Subcutaneous preadipocyte (primary cell): ENCODE results near the genes CORO2A and GALNT12.

DNA sequence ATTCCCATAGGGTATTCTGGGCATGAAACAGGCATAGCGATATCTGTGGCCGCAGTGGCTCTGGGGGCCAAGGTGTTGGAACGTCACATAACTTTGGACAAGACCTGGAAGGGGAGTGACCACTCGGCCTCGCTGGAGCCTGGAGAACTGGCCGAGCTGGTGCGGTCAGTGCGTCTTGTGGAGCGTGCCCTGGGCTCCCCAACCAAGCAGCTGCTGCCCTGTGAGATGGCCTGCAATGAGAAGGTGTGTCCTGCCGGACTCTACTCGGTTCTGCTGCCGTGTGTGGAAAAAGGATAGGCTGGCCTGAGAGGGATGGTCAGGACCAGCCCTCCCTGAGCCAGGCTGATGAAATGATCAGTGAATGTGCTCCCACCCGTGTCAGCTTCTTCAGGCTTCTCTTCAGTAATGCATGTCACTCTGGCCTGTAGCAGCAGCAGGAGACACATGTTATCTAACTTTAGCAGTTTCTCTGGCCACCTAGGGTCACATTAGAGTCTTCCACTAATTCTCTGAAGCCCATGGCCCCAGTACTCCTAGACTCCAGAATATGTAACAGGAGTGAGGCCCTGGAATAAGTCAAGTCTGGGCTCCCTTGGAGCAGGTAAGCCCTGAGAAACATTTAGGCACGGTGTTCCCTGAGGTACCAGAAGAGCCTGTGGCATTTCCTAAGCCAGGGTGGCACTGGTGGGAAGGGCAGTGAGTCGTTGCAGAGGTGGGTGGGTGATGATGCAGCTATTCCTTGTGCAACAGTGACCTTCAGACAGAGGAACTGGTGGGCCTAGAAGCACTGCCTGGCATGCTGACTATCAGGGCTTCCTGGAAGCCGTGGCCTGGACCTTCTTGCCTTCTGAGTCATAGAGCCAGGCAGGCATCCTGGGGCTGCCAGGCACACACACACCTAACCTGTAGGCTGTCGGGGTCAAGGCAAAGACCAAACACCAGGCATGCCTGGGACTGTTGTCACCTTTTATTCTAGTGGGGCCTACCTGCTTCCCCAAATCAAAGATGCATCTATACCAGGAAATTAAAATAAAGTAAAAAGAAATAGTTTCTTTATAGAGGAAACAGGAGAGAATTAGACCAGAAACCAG is 24.7 kb downstream of the NANS start:
- CAGE, long polyA plus RNA = no peak

DNA sequence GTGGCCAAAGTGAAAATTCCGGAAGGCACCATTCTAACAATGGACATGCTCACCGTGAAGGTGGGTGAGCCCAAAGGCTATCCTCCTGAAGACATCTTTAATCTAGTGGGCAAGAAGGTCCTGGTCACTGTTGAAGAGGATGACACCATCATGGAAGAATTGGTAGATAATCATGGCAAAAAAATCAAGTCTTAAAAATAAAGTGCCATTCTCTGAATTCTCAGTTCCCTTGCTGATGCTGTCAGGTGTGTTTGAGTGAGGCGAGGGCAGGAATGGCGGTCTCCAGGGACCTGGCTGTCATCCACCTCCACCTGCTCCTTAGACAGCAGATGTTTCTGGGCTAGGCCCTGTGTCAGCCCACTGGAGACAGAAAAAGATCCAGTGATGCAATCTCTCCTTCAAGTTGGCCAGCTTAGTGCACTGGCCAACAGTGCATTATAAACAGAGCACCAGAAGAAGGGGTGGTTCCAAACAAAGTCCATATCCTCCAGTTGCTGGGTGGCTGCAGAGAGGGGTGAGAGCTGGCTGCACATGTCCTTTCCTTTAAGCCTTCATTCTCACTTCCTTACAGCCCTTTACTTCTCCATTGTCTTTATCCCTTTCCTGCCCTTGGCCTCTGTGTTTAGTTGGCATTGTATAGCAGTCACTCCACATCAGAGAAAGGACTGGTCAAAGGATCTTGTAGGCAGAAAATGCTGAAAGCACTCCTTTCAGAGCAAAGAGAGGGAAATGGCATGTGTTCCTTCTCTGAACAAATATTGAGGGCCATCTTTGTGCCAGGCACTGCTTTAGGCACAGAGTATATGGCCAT is 26.5 kb downstream of the NANS start:
- CAGE, long polyA plus RNA = no peak

DNA sequence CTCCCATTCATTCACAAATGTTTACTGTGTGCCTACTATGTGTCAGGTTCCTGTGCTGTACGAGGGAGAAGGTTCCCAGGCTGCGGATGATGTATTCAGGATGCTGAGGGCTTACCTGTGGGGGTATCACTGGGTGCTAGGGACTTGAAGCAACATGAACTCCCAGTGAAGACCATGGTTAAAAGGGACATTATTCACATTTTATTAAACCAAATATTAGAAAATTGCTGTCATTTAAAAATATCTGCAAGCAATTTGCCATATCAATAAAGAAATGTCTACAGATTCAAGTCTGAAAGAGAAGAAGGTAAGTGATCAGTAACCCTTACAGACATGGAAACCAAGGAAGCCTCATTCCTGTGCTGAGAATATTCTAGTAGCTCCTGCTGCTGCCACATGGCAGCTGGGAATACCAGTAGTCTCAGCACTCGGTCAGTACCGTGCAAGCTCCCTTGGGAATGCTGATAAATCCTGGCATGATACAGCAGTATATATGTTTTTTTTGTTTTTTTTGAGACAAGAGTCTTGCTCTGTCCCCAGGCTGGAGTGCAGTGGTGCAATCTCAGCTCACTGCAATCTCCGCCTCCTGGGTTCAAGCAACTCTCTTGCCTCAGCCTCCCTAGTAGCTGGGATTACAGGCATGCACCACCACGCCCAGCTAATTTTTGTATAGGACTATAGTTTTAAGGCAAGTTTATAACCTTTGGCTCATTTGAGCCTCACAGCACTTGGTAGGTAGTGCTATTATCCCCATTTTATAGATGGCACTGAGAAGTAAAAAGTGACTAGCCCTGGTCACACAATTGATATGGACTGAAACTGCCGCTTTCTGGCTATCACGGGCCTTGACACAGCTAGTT is 27.9 kb downstream of the NANS start:
- CAGE, long polyA plus RNA = no peak

DNA sequence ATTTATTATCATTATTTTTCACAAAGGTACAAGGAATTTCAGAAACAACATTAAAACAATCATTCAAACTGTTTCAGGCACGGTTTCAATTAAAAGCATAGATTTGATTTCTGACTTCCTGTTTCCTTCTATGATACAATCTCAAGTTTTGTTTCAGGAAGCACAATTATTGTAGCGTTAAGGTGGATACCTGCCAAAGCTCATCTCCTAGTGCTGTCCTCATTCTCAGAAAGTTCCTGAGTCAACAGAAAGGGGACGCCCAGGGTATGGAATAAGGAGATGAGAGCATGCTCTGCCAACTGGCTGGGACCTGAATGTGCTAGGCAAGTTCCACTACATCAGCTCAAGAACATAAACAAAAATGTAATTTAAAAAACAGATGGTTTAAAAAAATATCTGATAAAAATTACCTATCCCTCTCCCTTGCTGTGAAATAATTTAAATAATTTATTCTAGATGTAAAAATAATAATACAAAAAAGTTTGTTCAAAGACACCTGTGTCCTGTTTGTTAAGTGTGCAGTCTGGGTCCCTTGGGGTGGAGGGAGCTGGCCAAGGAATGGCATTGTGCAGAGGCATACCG is 2.1 kb upstream of the TRIM14 start:
- CAGE, long polyA plus RNA = no peak

DNA sequence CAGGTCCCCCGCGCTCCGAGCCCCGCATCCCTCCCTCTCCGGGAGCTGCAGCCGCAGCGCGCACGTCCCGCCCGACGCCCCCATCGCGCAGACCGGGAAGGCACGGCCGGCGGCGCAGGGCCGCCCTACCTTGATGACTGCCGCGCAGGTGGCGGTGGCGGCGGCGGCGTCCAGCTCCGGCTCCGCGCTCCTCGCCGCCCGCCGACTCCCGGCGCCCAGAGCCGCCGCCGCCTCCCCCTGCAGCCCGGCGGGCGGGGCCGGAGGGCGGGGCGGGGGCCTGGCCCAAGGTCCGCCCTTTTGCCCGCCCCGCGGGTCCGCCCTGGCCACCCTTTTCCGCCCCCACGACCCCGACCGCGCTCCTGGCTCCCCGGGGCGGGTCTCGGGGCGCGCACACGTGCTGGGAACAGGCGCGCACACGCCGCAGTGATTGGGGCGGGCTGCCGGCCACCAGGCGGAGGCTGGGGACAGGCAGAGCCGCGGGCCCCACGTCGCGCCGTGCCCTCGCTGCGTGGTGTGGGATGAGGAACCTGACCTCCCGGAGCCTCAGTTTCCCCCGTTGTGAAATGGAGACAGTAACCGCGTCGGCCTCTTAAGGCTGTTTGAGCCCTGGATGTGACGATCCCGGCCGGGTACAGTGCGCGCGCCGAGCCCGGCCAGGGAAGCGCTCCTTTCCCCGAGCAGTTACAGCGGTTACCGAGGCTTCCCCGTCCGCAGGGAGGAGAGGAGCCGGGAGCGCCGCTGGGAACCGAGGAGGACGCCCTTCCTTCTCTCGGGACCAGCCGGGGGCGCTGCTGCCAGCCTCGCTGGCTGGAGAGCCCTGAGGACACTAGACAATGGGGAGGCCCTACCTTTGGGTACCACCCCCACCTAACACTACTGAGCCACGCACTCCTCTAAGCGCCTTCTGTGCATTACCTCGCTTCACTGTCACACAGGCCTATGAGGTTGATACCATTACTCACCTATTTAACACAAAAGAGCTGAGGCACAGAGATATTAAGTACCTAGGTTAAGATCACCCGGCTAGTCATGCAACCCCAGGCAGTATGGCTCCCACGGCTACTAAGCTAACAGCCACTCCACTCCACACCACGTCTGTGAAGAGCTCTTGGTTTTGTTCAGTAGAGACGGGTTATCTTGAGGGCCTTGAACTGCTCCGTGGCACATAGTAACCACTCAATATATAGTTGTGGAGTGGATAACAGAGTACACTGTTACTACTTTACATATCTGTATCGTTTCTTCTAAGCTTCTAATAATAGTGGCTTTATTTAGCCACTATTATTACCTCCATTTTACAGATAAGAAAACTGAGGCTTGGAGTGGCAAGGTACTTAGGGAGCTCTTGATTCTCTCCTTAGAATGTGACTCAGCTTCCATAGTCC is at the start of gene CORO2A:
CORO2A (minus strand) TSS at position 208 of the 1,385 bp plus-strand sequence.
- CAGE, long polyA plus RNA = no peak

DNA sequence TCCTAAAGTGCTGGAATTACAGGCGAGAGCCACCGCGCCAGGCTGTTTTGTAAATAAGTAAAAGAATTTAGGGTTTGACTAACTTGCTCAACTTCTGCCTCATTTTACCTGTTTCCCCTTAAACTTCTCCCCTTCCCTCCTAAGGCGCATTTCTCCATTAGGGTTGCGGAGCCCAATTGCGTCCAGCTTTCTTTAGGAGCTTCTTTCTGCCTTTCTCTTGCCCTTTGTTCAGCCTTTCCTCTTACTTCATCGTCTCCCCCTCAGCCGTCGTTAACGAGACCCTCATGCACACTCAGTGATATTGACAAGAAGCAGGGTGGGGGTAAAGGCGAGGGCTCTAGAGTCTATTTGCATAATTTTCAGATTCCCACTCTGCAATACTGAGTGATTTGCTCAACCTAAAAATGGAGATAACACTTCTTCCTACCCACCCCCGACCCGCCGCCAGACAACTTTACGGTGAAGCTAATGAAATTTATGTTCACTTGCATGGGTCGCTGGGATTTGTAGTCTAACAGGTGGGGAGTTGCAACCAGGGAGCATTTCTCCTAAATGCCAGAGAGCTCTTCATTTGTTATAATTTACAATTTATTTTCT is 1.2 kb upstream of the TBC1D2 start:
- CAGE, long polyA plus RNA = no peak

- CAGE, long polyA plus RNA = no peak
Observed at GRCh38 chr9:98263564-98263849, 8.1 kb upstream of the TBC1D2 start.

- CAGE, long polyA plus RNA = no peak
Observed at GRCh38 chr9:98410234-98410705, 154.8 kb upstream of the TBC1D2 start.

- CAGE, long polyA plus RNA = no peak
Observed at GRCh38 chr9:98807076-98808333, at the start of gene GALNT12. Gene GALNT12, plus strand, starts transcription at chr9:98807670.

DNA sequence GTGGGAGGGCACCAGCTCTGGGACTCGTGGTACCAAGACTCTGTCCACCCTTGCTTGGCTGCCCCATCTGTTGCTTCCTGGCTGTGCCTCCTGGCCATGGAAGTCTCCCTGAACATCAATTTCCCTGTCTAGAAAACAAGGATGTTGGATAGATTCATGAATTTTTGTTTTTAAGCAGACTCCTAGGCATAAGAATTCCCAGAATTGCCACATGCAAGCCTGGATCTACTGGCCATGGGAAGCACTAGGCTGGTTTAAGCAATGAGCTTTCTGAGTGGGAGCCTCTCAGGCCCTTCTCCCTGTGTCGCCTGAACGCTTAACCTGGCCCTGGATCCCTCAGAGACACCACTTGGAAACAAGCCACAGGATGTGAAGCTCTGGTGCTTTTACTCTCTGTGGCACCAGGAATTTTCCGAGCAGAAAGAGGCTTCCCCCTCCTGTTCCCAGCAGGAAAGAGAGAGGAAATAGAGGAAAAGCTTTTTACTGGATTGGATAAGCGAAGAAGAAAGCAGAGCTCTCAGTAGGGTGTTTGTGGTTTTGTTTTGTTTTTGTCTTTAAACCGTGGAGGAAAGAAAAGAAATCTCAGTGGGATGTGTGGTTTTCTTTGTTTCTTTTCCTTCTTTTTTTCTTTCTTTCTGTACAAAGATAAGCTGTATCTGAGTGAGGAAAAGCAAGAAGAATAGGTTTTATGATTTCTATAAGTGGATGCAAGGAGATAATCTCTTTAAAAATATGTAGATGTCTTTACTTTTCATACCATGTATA is 34.5 kb downstream of the COL15A1 start:
- CAGE, long polyA plus RNA = no peak

DNA sequence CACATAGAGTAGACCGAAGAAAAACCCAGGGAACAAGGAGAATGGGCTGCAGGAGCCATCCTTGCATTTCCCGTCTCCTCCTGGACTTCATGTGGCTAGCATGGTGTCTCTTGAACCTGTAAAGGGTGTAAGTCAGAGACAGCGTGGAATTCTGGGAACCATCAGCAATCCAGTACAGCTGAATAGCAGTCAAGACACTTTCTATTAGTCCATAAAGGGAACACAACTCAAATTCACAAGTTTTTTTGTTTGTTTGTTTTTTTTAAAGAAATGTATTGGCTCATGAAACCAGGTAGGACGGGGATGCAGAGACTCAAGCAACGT is 32.3 kb upstream of the TGFBR1 start:
- CAGE, long polyA plus RNA = no peak

- CAGE, long polyA plus RNA = no peak
Observed at GRCh38 chr9:99107599-99108031, 2.7 kb downstream of the TGFBR1 start.

DNA sequence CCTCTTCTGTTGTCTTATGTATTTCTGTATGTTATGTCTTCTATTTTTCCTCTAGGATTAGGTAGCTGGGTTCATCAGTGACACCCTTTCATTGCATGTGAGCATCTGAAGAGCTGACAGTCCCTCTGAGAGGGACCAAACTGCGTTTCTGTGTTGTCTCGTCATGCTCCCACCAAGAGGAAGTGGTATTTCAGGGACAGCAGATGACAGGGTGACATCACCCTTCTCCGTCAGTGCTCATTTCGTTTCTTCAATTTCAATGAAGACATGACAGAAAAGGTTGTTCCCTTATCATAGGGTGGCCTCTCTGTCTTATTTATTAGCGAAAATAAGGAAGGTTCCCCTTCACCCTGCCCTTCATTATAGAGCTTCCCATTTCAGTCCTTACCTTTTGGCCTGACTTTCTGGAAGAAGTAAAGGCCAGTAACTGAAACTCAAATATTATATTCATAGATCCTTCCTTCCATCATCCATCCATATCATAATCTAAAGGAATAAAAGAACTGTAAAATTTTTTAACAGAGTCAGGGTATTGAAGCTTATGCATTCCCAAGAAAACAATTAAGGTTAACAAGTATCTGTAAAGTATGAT is 225.8 kb upstream of the NR4A3 start:
- CAGE, long polyA plus RNA = no peak

DNA sequence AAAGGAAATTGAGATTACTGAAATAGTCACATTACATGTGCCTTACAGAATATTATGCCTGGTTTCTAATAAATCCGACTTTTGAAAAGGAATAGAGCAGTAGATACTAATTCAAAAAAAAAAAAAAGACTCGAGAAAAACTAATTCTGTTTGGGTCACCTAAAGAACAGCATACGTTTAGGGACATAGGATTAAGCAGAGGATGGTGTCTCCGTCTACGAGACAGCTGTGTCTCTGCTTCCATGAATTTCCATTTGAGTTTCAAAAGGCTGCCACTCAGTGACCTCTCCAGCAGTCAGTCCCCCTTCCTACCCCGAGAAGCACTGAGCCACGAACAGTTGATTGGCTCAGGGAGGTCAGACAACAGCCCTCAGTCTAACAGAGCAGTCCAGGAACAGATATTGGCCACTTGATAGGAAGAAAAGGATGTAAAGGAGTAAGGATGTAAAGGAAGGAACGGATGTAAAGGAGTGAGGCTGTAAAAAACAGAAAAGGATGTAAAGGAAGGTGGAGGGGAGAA is 3.3 kb upstream of the NR4A3 start:
- CAGE, long polyA plus RNA = no peak

GRCh38 chr9:99867922-99868341 is 38.5 kb upstream of the STX17 start:
- CAGE, long polyA plus RNA = no peak

- CAGE, long polyA plus RNA = no peak
Observed at GRCh38 chr9:100003938-100004591, 94.7 kb downstream of the ERP44 start.

DNA sequence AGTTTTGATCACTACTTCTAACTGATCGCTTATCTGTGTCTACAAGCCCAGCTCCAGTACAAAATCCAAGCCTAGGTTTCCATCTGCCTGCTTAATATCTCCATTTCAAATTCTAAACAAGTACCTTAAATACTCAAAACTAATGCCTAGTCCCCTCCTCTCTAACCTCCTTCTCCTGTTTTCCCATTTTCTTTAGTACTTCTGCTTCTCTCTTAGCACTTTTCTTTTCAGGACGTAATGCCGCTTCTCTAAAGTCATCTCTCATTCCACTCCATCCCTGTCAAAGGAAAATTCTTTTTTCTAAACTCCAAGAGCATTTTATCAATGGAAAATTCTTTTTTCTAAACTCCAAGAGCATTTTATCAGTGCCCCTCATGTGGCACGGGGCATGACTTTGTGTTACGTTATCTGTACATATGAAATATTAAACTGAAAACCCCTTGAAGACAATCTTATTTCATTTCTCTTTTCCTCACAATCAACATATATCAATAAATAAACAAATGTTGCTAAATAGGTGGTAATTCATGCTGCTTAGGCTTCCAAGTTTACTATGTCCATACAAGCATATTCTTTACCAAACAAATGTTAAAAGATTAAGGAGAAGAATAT is 89.0 kb downstream of the ERP44 start:
- CAGE, long polyA plus RNA = no peak

GRCh38 chr9:100144319-100144576 is 45.2 kb downstream of the INVS start:
- CAGE, long polyA plus RNA = no peak

GRCh38 chr9:100163503-100164119 is 64.6 kb downstream of the INVS start:
- CAGE, long polyA plus RNA = no peak

GRCh38 chr9:100473880-100474653 is 1.1 kb downstream of the TMEFF1 start:
- CAGE, long polyA plus RNA = no peak